SJCRH30 (cell line): ENCODE data around the genes GUSB and SPDYE21.

GRCh38 chr7:65873655-65874432, 970 bp downstream of the VKORC1L1 start:
- RAMPAGE, long total RNA, result no peak

DNA sequence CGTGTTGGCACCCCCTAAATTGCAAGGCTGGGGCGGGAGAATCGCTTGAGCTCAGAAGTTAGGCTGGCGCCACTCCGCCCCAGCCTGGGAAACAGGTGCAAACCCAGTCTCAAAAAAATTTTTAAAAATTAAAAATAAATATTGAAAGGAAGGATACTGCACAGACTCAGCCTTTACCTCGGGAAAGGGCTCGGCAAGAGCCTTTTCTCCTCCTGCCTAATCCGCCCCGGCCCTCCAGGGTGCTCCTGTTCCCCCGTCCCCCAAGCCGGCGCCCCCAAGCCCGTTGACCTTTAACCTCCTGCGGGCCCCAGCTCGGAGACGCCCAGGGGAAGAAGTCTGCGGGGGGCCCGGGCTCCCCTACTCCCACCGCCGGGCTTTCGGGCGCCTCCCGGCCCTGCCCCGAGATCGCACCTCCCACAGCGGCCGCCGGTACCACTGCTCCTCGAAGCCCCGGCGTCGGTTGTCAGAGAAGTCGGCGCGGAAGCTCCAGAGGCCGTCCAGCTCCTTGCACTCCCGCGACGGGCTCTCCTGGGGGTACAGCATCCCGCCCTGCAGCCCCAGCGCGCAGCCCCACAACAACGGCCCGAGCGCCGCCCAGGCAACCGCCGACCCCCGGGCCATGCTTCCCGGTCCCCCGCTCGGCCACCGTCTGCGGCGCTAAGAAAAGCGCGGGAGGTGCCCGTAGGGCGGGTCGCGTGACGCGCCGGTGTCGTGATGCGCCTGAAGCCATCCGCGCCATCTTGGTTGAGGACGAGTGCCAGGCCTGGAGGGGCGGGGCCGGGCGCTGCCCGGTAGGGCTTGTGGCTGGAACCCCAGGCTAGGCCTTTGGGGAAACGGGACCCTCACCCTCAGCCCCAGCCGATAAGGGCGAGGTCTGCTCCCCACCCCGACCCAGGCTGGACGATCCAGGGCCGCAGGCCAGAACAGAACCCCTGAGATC, at the start of gene GUSB:
Gene GUSB (minus strand): TSS at position 651 of the 940 bp plus-strand sequence.
- RAMPAGE, long total RNA, result no peak

GRCh38 chr7:66031170-66031451, 44.5 kb upstream of the ASL start:
- RAMPAGE, long total RNA, result no peak

DNA sequence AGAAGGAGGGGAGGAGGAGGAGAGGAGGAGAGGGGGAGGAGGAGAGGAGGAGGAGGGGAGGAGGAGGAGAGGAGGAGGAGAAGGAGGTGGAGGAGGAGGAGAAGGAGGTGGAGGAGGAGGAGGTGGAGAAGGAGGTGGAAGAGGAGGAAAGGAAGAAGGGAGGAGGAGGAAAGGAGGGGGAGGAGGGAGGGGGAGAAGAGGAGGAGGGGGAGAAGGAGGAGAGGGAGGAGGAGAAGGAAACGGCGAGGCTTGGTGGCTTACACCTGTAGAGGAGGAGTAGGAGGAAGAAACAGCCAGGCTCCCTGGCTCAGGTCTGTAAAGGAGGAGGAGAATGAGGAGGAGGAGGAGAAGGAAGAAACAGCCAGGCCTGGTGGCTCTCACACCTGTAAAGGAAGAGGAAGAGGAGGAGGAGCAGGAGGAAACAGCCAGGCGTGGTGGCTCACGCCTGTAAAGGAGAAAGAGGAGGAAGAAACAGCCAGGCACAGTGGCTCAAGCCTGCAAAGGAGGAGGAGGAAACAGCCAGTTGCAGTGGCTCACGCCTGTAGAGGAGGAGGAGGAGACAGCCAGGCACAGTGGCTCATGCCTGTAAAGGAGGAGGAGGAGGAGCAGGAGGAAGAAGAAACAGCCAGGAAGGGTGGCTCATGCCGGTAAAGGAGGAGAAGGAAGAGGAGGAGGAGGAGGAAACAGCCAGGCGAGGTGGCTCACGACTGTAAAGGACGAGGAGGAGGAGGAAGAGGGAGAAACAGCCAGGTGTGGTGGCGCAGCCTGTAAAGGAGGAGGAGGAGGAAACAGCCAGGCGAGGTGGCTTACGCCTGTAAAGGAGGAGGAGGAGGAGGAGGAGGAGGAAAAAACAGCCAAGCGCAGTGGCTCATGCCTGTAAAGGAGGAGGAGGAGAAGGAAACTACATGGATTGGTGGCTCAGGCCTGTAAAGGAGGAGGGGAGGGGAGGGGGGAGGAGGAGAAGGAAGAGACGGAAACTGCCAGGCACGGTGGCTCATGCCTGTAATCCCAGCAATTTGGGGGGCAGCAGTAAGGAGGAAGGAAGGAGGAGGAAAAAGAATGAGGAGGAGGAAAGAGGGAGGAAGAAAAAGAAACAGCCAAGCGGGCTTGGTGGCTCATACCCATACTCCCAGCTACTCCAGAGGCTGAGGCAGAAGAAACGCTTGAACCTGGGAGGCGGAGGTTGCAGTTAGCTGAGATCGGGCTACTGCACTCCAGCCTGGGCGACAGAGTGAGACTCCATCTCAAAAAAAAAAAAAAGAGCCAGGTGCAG, 14.8 kb upstream of the CRCP start:
- RAMPAGE, long total RNA, result no peak

GRCh38 chr7:66114983-66115768, 529 bp downstream of the CRCP start:
- RAMPAGE, long total RNA, result no peak

GRCh38 chr7:66184423-66184909, 20.7 kb upstream of the TPST1 start:
- RAMPAGE, long total RNA, result no peak

DNA sequence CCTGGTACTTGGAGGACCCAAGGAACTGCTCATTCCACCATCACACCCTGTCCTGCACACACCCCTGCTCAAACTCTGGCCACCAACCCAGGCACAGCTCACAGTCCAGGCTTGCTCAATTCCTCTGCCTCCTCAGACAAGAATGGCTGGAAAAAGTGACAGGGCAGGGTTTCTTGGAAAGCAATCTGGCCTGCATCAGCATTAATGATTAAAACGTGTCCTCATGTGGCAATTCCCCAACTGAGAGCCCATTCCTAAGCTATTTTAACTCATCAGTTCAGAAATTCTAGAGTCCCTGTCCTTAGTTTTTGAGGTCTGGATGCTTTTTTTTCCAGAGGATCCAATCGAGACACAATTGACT, 17.2 kb upstream of the TPST1 start:
- RAMPAGE, long total RNA, result no peak

GRCh38 chr7:66190503-66190884, 14.6 kb upstream of the TPST1 start:
- RAMPAGE, long total RNA, result no peak

GRCh38 chr7:66591275-66591745, 37.4 kb upstream of the KCTD7 start:
- RAMPAGE, long total RNA, result no peak

DNA sequence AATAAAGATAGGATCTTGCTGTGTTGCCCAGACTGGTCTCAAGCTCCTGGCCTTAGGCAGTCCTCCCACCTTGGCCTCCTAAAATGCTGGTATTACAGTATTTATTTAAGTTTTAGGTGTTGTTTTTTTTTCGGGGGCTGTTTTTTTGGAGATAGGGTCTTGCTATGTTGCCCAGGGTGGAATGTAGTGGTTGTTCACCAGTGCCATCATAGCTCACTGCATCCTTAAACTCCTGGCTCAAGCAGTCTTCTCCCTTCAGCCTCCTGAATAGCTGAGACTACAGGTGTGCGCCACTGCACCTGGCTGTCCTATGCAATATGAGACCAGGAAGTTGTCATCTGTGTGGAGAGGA, 5.5 kb downstream of the KCTD7 start:
- RAMPAGE, long total RNA, result no peak

- RAMPAGE, long total RNA, result no peak
These were observed 2.8 kb upstream of the RABGEF1 start for GRCh38 chr7:66737687-66738251.

DNA sequence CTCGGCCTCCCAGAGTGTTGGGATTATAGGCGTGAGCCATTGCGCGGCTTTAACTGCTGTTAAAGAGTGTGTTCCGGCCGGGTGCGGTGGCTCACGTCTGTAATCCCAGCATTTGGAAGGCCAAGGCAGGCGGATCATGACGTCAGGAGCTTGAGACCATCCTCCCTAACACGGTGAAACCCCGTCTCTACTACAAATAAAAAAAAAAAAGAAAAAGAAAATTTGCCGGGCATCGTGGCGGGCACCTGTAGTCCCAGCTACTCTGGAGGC, 1.2 kb downstream of the RABGEF1 start:
- RAMPAGE, long total RNA, result no peak

DNA sequence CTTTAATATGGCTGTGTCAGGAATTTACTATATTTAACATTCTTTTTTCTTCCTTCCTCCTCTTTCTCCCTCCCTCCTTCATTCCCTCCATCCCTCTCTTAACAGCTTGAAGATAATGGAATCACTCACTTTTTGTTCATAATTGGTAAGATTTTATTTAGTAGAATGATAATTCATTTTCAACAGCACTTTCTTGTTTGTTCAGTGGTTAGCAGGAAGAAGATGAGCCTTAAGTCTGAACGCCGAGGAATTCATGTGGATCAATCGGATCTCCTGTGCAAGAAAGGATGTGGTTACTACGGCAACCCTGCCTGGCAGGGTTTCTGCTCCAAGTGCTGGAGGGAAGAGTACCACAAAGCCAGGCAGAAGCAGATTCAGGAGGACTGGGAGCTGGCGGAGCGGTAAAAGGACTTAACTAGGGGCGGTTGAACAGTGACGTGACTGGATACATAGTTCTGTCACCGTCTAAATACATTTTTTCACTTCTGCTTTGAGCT, 31.2 kb downstream of the RABGEF1 start:
- RAMPAGE, long total RNA, result no peak

GRCh38 chr7:66930250-66930835, 9.3 kb downstream of the TMEM248 start:
- RAMPAGE, long total RNA, result no peak

DNA sequence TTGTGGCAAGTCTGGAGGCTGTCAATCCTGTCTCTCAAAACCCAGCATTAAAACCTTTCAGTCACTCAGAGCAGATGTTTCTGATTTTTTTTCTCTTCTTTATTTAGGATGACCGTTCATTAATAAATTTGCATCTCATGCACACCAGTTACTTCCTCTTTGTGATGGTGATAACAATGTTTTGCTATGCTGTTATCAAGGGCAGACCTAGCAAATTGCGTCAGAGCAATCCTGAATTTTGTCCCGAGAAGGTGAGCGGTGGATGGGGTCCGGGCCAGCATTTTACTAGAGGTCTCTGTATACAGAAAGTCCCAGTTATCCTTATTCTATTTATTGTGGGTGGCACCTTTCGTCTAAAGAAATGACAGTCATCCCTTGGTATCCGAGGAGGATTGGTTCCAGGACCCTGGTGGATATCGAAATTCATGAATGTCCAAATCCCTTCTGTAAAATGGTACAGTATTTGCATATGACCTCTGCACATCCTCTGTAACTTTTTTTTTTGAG, 32.1 kb downstream of the TMEM248 start:
- RAMPAGE, long total RNA, result no peak

GRCh38 chr7:66957508-66958378, 36.7 kb downstream of the TMEM248 start:
- RAMPAGE, long total RNA, result no peak

- RAMPAGE, long total RNA, result no peak
These were observed 7.6 kb downstream of the SBDS start for GRCh38 chr7:66987770-66988247.

GRCh38 chr7:67276523-67277112, at the start of gene SPDYE21:
Gene SPDYE21, plus strand, starts transcription at chr7:67276941.
- RAMPAGE, long total RNA, result no peak

GRCh38 chr7:67392550-67392962, 115.8 kb downstream of the SPDYE21 start:
- RAMPAGE, long total RNA, result no peak

DNA sequence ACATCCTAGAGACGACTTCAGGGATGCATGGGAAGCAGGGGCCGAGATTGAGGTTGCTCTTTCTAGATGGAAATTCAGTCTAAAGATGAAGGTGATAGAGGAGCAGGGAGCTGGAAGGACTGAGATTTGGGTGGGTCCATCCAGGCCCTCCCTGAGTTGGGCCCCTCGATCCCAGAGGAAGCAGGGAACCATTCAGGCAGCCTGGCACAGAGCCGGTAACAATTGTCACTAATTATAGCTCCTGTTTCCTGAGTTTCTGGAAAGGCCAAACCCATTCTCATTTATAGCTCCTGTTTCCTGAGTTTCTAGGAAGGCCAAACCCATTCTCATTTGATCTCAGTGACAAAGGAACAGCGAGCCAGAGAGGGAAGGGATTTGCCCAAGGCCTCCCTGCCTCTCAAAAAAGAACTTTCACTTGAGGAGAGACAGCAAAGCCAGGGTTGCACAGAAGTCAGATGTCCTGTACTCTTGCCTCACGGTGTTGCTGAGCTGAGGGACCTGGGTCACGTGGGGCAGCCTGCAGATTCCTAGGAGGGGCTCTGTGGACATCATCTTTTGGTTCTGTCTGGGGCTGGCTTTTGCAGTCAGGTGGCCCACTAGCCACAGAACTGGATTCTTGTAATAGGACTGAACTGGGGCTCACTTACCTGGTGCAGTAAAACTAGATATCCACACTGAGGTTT, 241.9 kb downstream of the SPDYE21 start:
- RAMPAGE, long total RNA, result no peak